ENCODE data around the gene NECAP1.

- PRO-cap, result no peak
Measured at GRCh38 chr12:6954740-6955790, 3.9 kb downstream of the PTPN6 start.

GRCh38 chr12:6957649-6958199, 6.6 kb downstream of the PTPN6 start:
- PRO-cap, result no peak

DNA sequence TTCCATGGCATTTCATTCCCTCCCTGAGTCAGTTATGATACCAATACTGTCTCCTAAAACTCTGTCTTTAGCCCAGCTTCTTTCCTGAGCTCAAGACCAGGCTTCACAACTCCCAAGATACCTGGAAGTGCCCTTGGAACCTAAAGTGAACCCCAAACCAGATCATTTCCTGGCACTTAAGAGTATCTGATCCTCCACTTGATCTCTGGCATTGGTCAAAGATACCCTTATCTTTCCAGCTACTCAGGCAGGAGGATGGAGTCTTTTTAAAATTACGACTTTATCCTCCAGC, 5.7 kb downstream of the LPCAT3 start:
- PRO-cap, result no peak

- PRO-cap, result no peak
Measured at GRCh38 chr12:7059509-7060056, 935 bp upstream of the C1S start.

DNA sequence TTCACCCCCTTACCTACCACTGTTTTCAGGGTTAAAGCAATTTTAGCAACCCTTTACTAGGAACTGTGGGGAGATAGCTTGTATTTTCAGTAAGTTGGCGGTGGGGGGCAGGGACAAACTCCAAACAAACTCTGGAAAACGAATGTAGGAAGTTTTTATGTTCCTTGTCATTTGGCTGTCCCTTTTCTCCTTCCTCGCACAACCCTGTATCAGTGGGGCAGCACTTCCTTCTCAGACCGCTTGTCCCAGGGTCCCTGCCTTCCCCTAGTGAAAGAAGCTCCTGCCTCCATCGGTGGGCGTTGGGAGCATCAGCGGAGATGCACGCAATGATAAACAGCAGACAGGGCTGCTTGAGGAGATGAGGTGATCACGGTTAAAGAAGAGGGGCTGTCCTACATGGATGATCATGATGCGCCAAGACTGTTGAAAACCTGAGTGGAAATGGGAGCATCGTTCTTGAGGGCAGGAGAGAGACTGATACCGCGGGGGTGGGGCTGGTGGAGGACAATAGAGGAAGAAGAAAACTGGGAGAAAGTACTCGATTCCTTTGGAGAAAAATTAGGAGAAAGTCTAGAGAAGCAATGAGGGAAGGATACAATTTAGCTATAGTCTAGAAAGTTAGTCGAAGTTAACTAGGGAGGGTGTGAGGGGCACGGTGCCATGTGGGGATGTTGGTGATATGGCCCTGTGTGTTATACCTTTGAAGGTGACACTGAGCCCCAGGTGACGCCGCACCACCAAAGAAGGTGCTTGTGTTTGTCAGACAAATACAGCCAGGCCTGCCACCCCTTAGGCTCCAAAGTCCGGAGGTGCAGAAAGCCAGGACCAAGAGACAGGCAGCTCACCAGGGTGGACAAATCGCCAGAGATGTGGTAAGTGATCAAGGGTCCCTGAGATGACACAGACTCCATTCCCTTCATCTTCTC, 791 bp downstream of the C1S start:
- PRO-cap, result unidirectional peak, minus-strand start at position 433 of the sequence; unidirectional peak, minus-strand start at position 476 of the sequence

DNA sequence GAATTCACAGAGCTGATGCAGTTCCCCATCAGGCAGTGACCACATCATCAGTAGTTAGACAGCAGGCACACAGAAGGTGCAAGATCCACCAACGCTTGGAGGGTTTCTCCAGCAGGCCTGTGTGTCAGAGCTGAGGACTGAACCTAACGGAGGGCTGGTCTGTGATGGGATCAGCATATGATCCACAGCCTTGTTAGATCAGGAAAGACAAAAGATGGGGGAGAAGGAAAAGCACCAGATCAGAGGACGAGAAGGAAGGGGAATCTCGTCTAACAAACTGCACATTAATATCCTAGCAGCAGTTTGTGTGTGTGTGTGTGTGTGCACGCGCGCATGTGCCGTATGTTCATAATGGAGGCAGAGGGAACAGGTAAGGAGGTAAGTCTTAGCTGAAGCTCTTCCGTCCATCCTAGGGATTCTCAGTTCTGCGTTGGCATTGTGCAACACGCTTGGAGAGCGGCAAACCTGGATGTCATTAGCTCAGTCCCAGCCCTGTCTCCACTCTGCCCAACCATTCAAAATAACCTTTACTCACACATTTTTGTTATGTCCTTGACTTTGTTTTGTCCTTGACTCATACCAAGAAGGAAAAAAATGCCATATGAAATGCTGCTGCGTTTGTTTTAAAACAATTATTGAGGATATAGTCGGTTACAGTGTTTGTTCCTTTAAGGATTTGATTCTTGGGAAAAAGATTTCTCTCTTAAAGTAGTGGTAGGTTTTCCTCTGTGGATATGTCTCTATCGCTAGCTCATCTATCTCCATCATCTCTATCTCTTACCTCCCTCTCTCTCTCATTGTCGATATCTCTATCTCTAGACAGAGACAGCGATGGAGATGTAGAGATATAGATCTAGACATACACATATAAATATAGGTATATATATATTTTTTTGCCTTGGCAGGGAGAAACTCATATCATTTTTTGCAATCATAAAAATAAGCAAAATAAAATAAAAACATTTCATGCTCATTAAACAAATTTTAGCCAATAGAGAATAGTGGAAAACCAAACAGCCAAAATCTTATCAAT, 1.8 kb upstream of the C1R start:
- PRO-cap, result no peak

GRCh38 chr12:7107883-7109014, 765 bp downstream of the C1RL start:
- PRO-cap, result bidirectional peak, plus-strand start at chr12:7108571, minus-strand start at chr12:7108518

GRCh38 chr12:7115319-7115847, 6.4 kb upstream of the C1RL start:
- PRO-cap, result no peak

GRCh38 chr12:7638524-7639072, 27.1 kb downstream of the APOBEC1 start:
- PRO-cap, result no peak

DNA sequence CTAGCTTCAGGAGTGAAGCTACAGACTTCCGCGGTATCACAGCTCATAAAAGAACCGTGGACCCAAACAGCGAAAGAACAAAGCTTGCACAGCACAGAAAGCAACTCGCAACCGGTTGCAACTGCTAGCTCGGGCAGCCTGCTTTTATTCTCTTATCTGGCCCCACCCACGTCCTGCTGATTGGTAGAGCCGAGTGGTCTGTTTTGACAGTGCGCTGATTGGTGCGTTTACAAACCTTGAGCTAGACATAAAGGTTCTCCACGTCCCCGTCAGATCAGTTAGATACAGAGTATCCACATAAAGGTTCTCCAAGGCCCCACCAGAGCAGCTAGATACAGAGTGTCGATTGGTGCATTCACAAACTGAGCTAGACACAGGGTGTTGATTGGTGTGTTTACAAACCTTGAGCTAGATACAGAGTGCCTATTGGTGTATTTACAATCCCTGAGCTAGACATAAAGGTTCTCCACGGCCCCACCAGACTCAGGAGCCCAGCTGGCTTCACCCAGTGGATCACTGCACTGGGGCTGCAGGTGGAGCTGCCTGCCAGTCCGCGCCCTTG, 4.4 kb upstream of the CLEC4C start:
- PRO-cap, result no peak

GRCh38 chr12:7787440-7788023, 1.7 kb upstream of the NANOG start:
- PRO-cap, result no peak

DNA sequence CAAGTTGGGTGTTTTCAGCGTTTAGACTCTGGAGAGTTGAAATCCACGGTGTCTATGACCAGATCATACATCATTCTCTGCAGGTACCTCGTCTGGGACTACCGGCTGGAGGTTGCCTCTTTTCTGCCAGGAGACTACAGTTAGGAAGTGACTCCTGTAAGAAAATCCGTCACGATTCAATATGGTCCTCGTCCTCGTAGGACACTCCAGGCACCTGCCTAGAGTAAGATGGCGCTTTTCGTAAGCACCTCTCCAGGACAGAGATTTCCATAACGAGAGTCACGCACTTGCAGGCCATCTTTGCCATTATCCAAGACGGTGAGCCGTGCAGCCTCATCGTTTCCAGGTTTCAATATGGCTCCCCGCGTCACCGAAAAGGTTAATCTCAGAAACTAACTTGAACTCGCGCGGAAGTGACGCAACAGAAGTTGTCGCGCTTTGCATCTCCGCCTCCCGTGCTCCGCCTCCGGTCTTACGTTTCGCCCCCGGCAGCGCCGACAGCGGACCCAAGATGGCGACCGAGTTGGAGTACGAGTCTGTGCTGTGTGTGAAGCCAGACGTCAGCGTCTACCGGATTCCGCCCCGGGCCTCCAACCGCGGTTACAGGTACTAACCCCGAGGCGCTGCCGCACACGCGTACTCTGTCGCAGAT, at the start of gene NECAP1:
Gene NECAP1, plus strand, starts transcription at position 497 of the 652 bp plus-strand sequence.
- PRO-cap, result bidirectional peak, plus-strand start at position 500 of the sequence, minus-strand start at position 354 of the sequence

GRCh38 chr12:8089343-8089552, 7.2 kb downstream of the NECAP1 start:
- PRO-cap, result no peak

GRCh38 chr12:8145880-8146448, 10.9 kb upstream of the ZNF705A start:
- PRO-cap, result no peak

- PRO-cap, result no peak
Measured at GRCh38 chr12:8221500-8221962, 5.9 kb downstream of the FAM90A1 start.

GRCh38 chr12:8692376-8693047, 5.3 kb upstream of the RIMKLB start:
- PRO-cap, result no peak

- PRO-cap, result bidirectional peak, plus-strand start at chr12:8697626, minus-strand start at chr12:8697557
Measured at GRCh38 chr12:8697012-8697674, 648 bp upstream of the RIMKLB start.

- PRO-cap, result no peak
Measured at GRCh38 chr12:9066818-9067182, 48.9 kb downstream of the A2M start.

DNA sequence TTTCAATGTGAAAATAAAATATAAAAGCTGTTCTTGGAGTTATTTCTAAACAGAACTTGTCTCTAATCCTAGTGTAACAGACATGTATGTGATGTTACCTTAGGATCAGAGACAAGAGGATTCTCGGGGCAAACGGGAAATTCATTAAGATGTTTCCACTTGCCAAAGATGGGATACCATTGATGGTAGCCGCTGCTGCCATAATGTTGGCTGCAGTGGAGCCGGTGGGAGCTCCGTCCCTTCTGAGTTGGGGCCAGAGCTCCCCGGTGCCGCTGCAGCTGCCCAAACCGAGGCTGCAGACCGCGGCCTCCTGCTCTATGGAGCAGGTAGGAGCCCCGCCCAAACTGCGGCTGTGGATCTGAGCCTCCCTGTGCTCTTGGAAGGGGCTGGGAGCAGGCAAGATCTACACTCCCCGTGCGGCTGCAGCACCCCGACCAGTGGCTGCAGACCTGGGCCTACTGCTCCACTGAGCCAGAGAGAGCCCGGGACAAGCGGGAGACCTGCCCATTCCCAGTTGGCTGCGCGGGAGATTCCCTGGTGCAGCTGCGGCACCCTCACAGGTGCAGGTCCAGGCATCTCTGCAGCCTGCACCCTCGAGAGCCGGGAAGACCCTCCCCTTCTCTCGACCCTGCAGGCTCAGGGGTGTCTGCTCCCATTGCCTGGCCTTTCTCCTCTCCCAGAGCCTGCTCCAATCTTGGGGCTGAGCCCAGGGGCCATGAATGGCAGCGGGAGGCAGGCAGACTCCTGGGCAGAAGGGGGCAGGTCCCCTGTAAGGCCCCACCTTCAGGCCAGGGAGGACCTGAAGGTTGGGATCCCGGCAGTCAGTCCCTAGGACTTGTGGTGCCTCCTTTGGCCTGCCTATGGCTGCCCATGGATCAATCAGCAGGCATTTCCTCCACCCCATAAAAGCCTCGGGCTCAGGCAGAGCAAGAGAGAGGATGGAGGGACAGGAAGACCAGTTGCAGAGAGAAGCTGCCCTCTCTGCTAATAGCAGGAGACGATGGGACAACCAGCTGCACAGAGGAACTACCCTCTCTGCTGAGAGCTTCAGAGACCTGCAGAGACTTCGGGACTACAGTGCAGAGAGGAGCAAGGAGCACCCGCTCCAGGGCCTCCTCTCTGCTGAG, 8.7 kb upstream of the A2M start:
- PRO-cap, result no peak

DNA sequence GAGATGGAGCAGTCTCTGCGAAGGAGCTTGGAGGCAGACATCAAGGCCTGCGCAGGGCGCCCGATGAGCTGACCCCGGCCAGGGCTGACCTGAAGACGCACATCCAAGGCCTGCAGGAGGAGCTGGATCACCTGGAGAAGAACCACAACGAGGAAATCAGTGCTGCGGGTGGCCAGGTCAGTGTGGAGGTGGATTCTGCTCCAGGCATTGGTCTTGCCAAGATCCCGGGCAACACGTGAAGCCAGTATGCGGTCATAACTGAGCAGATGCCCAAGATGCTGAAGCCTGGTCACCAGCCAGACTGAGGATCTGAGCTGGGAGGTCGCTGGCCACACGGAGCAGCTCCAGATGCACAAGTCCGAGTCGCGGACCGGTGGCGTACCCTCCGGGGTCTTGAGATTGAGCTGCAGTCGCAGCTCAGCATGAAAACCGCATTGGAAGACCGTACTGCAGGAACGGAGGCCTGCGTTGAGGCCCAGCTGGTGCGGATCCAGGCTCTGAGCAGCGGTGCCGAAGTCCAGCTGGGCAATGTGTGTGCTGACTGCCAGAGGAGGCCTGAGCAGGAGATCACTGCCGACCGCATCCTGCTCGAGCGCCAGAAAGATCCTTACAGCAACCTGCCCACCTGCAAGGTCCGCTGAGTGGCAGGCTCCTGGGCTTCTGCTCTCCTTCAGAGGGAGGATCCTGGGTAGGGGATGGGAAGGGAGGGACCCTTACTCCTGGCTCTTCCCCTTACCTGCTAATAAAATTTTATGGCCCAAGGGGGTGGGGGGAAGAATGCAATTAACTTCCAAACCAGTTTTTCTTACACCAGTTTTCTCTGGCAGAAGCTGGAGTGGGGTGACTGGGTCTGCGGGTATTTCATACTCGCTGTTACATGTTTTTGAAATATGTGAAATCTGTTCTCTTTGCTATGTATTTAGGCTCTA, 12.5 kb upstream of the A2M start:
- PRO-cap, result no peak